Penis (tissue), 1 donor: ENCODE data around the genes ETV2, KMT2B, SYNE4 and ZNF345.

DNA sequence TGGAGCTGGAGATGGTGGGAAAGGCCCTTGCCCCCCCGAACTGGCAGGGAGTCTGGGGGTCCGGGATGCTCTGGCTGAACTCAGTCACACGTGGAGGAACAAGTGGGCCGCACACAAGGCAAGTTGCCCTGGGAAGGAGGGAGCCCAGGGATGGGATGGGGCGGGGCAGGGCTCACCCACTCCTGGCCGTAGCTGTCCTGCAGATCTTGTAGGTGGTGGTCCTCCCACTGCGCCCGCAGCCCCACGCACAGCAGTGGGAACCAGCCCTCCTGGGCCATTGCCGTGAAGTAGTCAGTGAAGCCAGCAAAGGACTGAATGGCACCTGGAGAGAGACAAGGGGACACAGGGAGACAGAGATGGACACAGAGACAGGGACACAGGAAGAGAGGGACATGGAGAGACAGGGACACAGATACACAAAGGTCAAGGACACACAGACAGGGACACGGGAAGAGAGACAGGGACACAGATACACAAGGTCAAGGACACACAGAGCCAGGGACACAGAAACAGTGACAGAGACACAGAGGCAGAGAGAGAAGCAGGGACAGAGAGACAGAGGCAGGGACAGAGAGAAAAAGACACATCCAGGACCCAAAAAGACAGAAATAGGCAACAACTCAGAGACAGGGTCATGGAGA, 7.6 kb downstream of the TMEM147 start:
- PRO-cap = no peak

DNA sequence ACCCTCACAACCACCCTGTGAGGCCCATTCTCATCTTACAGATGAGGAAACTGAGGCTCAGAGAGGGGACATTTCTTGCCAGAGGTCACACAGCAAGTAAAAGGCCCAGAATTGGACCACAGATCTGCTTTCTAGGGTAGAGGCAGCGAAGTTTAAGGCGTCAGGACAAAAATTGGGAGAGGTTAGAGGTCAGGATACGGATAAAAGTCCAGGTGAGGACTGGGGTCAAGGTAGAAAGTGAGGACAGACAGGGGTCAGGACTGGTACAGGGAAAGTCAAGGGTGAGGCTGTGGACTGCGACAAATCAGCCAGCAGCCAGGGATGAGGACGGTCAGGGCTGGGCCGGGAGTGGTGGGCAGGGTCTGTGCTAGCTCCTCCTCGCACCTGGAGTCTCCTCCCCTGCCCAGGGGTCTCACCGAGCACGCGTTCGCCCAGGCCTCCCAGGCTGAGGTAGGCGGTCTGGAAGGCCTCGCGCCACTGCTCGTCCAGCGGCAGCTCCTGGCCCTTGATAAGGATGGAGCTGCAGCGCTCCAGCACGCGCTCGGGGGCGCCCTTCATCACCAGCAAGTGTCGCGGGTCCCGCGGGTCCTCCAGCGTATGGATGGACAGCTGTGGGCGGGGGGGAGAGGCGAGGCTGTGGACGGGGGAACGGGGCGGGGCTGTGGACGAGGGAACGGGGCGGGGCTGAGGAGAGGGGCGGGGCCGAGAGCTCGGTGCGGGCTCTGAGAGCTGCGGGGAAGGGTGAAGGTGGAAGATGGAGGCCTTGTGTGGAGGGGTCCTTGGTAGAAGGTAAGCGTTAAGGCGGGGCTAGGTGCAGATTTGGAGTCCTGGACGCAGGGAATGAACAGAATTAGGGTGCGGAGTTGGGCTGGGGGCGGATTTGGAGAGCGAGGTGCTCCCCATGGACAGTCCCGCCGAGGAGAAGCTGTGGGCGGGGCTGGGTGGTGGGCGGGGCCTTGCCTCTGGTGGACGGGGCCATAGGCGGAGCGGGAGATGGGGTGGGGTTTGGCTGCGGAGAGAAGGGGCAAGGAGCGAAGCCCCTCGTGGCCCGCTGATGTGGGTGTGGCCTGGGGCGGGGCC, 5.9 kb downstream of the ATP4A start:
- PRO-cap = no peak

- PRO-cap = no peak
Measured at GRCh38 chr19:35638053-35638535, 3.5 kb upstream of the ETV2 start.

DNA sequence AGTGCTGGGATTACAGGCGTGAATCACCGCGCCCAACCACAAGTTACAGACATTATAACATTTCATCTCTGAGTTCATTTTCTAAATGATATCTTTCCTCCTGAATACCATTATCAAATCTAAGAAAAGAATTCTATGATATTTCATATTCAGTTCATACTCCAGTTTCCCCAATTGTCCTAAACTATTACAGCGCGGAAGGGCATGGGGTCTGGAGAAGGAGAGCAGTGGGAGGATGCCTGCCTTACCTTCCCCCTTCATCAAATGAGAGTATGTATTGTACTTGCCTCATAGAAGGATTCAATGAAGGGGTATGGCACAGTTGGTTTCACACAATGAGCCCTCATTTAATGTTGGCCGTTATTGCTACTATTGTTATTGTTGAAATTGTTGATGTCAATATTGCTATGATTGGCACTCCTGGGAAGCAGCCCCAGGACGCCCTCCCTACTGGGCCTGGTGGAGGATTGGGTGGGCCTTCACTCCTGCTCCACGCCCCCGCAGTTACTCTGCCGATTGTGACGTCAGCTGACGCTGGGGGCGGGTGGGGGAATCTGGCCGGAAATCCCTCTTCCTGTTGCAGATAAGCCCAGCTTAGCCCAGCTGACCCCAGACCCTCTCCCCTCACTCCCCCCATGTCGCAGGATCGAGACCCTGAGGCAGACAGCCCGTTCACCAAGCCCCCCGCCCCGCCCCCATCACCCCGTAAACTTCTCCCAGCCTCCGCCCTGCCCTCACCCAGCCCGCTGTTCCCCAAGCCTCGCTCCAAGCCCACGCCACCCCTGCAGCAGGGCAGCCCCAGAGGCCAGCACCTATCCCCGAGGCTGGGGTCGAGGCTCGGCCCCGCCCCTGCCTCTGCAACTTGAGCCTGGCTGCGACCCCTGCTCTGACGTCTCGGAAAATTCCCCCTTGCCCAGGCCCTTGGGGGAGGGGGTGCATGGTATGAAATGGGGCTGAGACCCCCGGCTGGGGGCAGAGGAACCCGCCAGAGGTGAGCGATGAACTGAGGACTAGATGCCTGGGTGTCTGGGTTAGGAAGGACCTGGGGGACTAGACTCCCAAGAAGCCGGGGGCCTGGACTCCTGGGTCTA, at the start of gene ETV2:
Gene ETV2 (plus strand): TSS at position 580 of the 1,091 bp plus-strand sequence.
- PRO-cap = no peak

DNA sequence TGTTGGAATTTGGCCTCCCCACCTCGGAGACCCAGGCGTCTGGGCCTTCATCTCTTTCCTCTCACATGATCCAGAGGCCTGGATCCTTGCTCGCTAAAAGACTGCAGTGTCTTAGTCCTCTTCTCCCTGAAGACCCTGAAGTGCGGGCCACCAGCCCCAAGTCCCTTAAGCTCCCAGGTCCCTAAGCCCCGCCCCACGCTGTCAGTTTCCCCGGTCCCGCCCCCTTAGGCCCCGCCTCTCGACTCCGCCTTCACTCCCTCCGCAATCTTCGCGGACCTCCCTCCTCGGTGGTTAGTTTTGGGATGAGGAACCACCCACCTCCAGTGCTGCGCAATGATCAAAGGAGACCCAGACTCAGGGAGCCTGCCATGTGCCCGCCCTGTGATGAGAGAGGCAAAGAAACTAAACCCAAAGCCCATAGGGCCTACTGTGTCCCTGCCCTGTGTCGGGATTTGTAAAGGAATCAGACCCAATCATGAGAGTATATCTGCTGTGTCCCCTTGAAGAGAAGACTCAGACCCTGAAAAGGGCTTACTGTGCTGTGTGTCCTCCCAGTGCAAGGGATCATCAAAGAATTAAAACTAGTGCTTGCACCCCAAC, 3.1 kb upstream of the COX6B1 start:
- PRO-cap = no peak

DNA sequence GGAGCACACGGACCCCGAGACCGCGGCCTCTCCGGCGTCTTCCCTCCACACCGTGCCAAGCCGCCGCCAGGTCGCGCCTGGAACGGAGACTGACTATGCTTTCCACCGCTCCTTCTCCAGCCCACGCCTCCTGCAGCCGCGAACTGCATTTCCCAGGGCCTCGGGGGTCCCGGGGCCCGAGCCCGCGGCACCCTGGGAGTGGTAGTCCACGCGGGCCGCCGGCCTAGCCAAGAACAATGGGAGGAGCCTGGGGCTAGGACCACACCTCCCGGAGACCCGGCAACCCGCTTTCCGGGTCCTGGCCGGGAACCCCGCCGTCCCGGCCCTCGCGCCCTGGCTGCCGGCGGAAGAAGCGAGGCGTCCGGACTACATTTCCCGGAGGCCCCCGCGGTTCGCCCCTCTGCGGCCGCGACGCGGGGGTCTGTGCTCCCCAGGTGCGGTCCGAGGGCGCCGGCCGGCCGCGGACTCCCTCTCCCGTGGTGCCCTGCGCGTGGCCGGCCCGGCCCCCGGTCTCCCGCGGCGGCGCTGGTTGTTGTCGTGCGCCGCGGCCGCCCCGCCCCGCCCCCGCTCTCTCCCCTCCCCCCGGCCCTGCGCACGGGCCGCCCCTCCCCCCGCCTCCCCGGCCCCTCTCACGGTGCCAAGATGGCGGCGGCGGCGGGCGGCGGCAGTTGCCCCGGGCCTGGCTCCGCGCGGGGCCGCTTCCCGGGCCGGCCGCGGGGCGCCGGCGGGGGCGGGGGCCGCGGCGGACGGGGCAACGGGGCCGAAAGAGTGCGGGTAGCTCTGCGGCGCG, at the start of gene KMT2B:
Gene KMT2B (plus strand): TSS at position 627 of the 790 bp plus-strand sequence.
- PRO-cap = bidirectional peak, plus-strand start at position 632 of the sequence, minus-strand start at position 91 of the sequence

DNA sequence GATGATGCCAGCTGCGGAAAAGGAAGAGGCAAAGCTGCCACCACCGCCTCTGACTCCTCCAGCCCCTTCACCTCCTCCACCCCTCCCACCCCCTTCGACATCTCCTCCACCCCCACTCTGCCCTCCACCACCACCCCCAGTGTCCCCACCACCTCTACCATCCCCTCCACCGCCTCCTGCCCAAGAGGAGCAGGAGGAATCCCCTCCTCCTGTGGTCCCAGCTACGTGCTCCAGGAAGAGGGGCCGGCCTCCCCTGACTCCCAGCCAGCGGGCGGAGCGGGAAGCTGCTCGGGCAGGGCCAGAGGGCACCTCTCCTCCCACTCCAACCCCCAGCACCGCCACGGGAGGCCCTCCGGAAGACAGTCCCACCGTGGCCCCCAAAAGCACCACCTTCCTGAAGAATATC, 2.7 kb downstream of the KMT2B start:
- PRO-cap = no peak

GRCh38 chr19:35756616-35756764, 339 bp downstream of the HSPB6 start:
- PRO-cap = no peak

DNA sequence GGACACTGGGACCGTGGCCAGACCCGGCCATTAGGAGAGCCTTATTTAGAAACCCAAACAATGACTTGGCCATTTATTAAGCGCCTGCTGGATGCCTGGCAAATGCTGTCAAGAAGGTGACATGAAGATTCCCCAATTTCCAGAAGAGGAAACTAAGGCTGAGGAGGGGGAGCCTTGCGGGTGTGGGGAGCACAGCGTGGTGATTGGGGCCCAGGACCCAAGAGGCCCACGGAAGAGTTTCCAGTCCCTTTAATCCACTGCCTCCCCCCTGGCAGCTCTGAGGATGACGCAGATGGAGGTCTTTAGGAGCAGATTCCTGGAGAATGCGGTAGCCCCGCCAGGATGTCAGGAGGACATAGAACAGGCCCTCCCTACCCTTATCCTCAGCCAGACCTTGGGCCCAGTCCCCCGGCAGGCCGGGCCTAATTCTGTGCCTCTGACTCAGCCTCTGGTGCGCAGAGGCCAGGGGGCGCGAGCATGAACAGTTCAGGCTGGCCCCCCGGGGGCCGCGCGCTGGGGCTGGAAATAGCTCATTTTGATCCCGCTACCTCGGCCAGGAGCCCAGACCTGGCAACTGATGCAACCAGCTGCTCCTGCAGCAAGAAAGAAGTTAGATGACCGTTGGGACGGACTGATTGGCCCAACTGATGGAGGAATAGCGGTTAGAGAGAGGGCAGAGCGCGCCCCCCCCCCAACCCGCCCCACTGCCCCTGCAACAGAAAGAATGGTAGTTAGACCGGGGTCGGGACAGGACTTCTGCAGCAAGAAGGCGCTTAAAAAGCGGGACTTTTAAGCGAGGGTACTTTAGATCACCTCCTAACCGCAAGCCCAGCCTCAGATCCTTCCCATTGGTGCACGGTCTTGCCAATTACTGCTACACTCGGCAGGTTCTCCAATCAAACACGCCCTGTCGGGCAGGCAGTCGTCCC, 530 bp upstream of the HSPB6 start:
- PRO-cap = bidirectional peak, plus-strand start at position 458 of the sequence, minus-strand start at position 224 of the sequence; bidirectional peak, plus-strand start outside the sequence, minus-strand start at position 763 of the sequence

- PRO-cap = no peak
Measured at GRCh38 chr19:35854642-35855226, 2.0 kb upstream of the KIRREL2 start.

DNA sequence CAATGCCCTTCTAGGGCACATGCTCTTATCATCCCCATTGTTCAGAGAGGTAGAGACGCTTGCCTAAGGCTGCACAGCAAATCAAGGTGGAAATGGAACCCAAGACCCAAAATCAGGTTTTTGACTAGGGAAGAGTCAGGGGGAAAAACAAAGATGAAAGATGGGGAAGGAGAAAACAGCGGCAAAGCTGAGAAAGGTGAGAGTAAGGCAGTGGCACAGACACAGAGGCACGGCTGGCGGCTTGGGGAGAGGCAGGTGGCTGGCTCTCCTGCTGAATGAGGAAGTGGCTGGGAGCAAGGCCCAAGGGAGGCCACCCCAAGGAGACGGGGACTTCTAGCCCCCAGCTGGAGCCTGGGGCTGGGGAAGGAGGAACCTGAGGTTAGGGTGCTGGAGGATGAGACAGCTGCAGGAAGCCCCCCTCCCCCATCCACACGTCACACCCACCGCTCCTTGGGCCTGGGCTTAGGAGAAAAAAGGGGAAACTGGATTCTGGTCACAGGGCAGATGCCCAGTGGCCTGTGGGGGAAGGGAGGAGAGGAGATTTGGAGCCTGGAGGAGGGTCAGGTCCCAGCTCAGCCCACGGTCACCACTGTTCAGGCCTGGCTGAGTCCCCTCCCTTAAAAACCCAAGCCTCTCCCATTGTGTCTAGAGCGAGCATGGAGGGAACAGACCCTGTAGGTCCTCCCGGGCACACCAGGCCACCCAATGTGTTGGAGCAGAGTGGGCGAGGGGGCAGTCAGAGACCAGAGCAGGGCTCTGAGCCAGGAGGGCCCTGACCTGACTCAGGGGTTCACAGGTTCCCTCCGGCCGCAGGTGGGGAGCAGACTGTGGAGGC, 1.2 kb upstream of the TYROBP start:
- PRO-cap = unidirectional peak, plus-strand start at position 648 of the sequence

DNA sequence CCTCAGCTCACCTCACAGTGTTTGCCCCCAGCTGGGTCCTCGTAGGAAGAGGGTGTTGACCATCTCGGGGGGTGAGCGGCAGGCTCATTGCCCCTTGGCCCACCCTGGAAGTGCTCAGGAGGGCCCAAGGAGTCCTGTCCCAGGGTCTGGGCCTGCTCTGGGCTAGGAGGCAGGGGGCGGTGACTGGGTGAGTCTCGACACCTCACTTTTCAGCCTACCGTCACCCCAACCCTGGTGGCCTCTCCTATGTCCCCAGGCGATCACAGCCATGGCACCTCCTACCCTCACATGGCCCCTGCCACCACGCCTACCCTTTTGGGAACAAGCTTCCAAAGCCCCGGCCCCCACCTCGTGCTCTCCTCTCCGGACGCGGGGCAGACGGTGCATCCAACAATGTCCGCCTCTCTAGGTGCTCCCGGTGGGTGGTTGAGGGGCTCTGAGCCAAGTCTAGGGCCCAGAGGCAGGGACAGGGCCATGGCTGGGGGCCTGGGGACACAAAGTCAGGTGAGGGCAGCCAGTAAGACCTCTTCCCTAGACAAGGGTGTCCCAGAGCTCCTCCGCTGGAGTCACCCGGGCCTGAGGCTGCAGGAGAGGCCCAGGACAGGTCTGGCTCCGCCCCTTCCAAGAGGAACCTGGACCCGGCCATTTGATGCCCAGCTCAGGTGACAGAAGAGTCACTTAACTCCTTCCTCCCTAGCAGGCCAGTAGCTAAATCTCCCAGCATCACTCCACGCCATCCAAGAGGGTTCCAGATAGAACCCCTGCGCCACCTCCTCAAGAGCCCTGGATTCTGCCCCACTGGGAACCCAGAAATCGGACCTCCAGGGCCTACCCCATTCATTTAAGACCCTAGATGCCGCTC, at the start of gene SYNE4:
Gene SYNE4 (minus strand): TSS at position 608 of the 862 bp plus-strand sequence.
- PRO-cap = no peak

GRCh38 chr19:36041826-36042196, 9.1 kb upstream of the CLIP3 start:
- PRO-cap = no peak

DNA sequence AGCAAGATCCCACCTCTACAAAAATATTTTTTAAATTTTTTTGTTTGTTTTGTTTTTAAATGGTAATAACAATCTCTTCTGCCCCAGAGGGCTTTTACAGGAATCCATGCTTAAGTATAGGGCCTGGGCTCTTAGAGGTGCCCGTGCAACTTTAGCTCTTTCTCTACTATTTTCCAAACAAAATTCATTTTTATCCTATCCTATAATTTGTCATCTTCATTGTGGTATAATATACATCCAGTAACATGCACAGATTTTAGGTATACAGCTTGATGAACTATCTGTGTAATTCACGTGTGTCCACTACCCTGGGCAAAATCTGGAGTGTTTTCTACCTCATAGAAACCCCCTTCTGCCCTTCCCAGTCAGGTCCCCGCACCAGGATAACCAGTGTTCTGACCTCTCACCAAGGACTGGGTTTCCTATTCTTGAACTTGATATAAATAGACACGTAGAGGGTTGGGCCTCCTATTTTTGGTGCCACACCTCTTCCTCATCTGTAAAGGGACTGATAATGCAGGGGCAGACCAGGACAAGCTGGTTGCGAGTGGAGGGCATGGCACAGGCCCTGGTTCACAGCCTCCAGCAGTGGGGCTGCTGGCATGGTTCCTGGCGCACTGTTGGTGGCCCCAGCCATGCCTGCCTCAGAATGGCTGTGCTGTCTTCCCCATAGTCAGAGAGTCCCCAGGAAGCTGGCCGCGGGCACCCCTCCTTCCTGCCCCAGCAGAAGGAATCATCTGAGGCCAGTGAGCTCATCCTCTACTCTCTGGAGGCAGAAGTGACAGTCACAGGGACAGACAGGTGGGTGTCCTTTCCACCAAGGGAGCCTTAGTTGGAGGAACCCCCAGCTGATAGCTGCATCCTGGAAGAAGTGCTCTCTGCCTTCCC, 10.6 kb upstream of the OVOL3 start:
- PRO-cap = no peak

- PRO-cap = unidirectional peak, plus-strand start at chr19:36151705
Measured at GRCh38 chr19:36151111-36152001, 891 bp downstream of the COX7A1 start.

- PRO-cap = unidirectional peak, plus-strand start at chr19:36273240
Measured at GRCh38 chr19:36273044-36273364, 58.1 kb downstream of the ZNF146 start.

- PRO-cap = bidirectional peak, plus-strand start at chr19:36605627, minus-strand start at chr19:36605638
Measured at GRCh38 chr19:36605413-36606140, 464 bp downstream of the ZNF382 start.

- PRO-cap = bidirectional peak, plus-strand start at chr19:36776080, minus-strand start at chr19:36775921
Measured at GRCh38 chr19:36775377-36776354, 3.1 kb upstream of the ZNF850 start.

- PRO-cap = bidirectional peak, plus-strand start at chr19:36850896, minus-strand start at chr19:36850787
Measured at GRCh38 chr19:36850632-36851596, at the start of gene ZNF345. Gene ZNF345 (plus strand): TSS chr19:36850876.

DNA sequence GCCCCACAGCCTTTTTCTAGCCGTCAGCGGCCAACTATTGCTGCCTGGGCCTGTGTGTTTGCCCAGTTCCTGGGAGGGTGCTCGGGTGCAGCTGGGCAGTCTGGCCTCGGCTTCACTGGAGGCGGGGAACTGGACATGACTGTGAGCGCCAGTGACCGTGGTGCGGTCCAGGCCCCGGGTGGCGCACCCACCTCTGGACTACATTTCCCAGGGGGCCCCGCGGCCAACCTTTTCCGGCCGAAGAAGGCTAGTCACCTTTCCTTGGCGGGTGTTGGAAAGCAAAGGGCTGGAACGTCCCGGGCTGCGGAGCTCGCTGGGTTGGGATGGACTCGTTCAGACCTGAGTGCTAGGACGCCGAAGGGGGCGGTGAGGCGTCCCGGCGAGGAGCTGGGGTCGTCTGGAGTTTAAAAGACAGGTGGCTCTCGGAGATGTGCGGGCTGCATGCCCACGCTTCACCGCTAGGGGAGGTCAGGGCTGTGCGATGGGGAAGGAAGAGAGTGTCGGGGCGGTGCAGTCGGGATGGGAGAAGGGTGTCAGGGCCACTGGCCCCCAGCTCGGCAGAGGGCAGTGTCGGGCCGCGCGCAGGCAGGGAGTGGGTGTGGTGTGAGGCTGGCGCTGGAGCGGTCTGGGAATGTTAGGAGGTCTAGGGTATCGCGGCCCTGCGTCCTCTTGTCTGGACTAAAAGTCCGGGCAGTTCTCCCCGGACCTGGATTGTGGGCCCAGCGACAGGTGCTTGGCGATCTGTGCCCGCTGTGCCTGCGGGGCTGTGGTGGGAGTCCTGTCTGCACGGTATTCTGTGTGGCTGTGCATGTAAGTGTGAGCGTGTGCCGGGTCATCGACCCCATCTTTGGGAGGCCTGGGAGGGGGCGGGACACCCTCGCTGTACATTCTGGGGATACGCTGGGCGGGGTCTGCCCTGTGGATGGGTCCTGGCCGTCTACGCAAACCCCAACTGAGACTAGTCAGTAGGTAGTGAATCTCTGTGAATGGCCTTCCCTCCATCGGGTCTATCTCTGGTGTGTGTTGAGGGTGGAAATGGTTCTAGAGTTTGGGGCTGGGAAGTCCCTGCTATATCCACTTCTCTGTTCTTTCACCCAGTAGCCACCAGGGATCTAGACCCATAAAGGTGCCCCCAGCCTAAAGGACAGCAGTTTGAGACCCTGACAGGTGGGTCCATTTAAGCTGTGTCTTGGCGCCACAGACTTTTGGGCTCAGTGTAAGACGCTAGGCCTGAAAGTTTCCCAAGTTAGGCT, 57.2 kb downstream of the ZNF568 start:
- PRO-cap = bidirectional peak, plus-strand start at position 281 of the sequence, minus-strand start at position 117 of the sequence